Measurements from ENCODE around the gene NODAL.

- RRBS, result no CpG with 5 or more reads among the region's 2 CpGs
Observed at GRCh38 chr10:70227612-70228010, 5.6 kb downstream of the PPA1 start.

- RRBS, result no CpG with 5 or more reads among the region's 46 CpGs
Observed at GRCh38 chr10:70231781-70232962, 1.1 kb downstream of the PPA1 start.

DNA sequence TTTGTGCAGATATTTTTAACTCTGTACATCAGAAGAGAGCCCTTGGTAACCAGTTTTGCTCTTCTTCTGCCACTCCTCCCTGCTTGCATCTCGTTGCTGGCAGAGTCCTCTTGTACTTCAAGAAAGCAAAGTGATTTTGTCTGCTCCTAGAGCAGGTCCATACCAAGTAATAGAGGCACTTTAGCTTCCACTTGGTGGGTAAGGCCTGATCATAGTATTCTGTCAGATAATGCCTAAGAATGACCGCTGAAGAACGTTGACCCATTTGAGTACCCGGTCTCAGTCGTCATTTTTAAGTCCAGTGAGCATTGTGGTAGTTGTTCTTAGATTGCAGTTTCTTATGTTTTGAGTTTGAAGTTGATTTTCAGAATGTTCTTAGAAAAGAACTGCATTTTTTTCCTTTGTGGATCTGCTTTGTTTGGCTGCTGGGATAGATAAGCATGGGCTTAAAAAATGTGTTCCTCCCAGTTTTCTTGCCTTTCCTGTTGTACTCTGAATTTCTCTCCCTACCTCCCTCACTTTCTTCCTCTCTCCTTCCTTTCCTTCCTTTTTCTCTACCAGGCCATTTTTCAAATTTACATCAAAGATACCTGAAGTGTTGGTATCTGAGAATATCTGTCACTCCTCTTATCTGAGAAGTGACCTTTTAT, 18.6 kb downstream of the EIF4EBP2 start:
- RRBS, result no CpG with 5 or more reads among the region's 5 CpGs

GRCh38 chr10:70426066-70426568, 15.4 kb downstream of the NODAL start:
- RRBS, result no CpG with 5 or more reads among the region's 9 CpGs

DNA sequence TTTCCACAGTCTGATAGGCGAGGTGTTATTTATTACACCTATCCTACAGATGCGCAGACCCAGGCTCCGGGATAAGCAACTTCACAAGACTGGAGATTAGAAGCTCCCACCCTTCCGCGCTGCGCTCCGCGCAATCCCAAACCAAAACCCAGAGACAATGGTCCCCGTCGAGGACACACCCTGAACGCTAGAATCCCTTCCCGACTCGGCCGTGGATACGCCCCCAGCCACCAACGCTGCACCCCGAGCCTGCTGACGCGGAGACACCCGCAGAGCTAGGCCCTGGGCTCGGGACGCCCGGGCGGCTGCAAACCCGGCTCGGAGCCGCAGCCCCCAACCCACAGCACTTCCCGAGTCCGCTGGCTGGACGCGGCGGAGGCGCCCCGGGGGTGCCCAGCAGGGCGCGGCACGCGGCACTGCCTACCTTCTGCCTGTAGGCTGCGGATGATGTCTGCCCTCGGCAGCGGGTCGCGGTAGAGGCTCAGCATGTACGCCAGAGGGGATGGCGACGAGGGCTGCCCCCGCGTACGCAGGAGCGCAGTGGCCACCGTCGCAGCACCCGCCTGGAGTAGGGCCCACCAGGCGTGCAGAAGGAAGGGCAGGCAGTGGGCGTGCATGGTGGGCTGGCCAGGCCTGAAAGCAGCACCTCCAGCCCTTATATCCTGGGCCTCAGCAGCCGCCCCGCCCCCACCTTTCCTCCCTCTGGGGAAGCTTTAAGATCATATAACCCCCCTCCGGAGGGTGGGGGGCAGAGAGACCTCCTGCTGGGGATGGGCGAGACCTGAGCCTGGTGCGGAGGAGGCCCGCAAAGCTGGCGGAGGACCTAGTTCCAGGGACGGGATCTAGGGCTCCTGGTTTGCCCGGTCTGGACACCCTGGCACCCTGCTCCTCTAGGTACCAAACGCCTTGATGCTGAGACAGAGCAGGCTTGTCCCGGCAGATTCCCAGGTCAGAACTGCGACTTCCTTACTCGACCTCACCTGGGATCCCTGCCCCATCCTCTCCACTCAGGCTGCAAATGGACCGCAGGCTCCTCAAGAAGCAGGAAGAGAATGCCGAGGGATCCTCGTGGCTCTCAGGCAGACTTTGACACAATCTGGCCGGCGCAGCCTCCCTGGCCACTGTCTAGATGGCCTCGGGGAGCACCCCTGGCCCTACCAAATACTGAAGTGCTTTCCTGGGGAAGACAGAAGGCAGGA, at the start of gene NODAL:
Gene NODAL, minus strand, starts transcription at position 631 of the 1,199 bp plus-strand sequence.
- RRBS, result 9% methylated on average over 13 of the region's 74 CpGs

- RRBS, result no CpG with 5 or more reads among the region's 8 CpGs
Observed at GRCh38 chr10:70445601-70446532, 4.4 kb upstream of the NODAL start.

DNA sequence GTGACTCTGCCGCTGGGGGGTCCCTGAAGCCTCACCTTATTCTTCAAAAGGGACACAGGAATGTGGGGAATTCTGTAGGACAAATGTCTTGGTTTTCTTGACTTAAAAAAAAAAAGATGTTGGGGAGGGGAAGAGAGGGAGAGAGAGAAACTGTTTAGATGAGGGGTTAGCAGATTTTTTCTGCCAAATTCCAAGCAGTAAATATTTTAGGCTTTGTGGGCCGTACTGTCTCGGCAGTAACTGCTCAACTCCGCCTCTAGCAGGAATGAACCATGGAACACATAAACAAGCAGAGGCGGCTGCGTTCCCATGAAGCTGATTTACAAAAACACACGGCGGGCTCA, 10.0 kb upstream of the ADAMTS14 start:
- RRBS, result no CpG with 5 or more reads among the region's 8 CpGs

DNA sequence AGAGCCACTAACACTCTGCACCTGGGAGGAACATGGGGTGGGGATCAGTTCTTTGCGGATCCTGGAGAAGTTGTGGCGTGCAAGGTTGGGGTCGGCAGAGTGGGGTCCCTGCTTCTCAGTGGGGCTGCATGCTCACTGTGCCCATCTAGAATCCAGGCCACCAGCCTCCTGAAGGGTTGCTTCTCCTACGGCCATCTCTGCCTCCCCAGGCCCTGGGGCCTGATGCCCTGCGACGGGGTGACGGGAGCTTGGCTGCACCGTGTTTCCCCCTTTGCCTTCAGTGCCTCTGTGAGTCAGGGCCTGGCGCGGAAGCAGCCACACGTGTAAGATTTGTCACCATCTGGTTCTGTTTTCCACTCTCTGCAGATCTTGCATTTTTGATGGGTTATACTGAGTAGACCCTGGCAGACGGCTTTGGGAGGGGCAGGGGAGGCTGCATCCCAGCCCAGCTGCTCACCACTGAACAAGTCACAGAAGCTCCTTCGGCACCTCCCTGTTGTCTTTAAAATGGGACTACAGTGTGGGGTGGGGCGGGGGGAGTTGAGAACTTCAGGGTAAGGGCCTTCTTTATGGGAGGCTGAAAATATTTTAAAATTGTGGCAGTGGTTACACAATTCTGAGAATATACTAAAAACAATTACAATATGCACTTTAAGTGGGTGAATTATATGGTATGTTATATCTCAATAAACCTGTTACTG, 7.3 kb downstream of the ADAMTS14 start:
- RRBS, result no CpG with 5 or more reads among the region's 14 CpGs

- RRBS, result no CpG with 5 or more reads among the region's 5 CpGs
Observed at GRCh38 chr10:71234001-71234263, 21.6 kb downstream of the UNC5B start.

DNA sequence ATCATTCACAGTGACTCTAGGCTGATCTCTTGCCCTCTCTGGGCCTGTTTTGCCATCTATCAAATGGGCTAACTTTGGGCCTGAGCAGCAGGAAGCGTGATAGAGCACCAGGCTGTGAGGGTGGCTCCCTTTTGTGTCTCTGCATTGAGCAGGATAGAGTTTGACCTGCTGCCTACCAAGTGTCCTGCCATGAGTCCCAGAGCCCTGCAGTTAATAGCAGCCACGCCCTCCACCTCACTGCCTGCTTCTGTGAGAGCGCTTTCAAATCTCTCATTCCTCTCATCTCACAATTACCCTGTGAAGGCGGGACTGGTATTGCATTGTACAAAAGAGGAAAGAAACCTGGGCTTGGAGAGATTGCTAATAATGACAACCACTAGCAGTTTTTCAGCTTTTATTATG, 39.8 kb downstream of the UNC5B start:
- RRBS, result no CpG with 5 or more reads among the region's 4 CpGs

DNA sequence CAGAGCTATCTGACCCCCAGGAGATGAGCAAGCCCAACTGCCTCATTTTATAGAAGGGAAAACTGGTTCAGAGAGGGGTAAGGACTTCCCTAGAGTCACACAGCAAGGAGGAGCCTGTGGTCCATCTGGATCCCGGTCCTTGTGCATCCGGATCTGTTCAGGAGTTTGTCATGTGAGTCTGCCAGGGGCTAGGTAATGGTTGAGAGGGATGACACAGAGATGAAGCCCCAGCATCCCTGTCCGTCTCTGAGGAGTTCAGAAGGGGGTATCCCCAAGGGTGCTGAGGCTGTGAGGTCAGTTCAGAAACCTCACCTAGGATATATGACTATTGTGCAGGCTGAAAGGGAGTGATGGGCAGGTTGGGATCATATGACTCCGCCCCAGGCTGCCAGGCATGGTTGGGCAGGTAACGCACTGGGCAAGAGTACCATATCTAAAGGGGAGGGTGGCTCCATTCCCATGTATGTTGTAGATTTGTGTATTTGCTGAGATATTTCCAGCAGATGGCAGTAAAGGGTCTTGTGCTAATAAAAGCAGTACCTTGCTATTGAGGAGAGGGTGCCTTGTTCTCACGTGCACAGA, 16.0 kb upstream of the SLC29A3 start:
- RRBS, result no CpG with 5 or more reads among the region's 6 CpGs

- RRBS, result no CpG with 5 or more reads among the region's 4 CpGs
Observed at GRCh38 chr10:71378609-71379082, 18.1 kb upstream of the CDH23 start.

GRCh38 chr10:71397070-71397315, 273 bp downstream of the CDH23 start:
- RRBS, result 2% methylated on average over 37 of the region's 42 CpGs

DNA sequence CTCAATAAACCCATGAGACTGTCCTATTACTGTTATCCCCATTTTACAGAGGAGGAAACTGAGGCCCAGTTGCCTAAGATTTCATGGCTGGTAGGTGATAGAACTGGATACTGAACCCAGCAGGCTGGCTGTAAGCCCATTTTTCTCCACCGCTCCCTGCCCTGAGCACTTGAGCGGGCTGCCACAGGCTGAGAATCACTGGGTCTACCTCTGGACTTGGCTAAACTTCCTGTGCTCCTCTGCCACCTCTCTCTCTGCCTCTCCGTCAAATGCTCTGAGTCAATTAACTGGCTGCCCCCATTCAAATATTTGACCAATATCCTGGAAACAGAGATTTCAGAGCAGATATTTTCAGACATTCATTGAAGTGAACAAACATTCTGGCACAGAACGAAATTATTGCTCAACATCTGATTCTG, 129.7 kb downstream of the C10orf105 start:
- RRBS, result no CpG with 5 or more reads among the region's 4 CpGs

- RRBS, result no CpG with 5 or more reads among the region's 13 CpGs
Observed at GRCh38 chr10:71597516-71598527, 121.8 kb downstream of the C10orf105 start.

- RRBS, result 1% methylated on average over 2 of the region's 13 CpGs
Observed at GRCh38 chr10:71713261-71714176, 6.1 kb downstream of the C10orf105 start.

DNA sequence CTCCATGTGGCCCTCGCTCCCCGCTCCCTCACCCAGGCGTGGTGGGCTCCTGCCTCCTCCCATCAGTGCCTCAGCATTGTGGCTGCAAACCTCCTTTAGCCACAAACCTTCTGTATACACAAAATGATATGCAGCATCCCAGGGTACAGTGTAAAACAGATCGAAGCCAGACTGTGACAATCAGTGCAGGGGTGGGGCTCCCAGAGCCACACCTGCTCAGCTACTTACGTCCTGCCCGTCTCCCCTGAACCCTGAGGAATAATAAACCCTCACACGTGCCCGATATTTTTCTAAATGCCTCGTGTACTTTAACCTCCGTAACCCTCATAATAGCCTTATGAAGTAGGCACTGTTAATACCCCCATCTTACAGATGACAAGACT, 7.2 kb upstream of the C10orf105 start:
- RRBS, result no CpG with 5 or more reads among the region's 10 CpGs

DNA sequence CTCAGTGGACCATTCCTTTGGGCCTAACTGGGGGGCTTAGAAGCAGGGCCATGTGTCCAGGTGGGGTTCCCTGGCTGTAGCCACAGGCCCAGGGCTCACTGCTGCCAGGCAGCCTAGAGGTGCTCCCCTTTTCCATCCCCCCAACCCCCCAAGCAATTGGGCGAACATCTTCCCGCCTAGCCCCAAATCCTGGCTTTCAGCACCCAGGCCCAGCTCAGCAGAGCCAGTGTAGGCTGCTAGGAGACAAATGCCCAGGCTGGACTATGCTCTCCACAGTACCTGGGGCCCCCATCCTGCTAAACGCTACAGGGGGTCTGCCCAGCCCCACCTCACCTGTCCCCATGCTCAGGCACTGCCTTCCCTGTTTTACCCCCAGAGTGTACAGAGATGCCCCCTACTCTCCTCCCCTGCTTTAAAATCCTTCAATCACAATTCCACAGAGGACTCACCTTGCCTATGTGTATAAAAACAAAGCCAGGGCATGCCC, 23.6 kb downstream of the VSIR start:
- RRBS, result no CpG with 5 or more reads among the region's 3 CpGs

GRCh38 chr10:71766678-71766920, 6.7 kb downstream of the VSIR start:
- RRBS, result no CpG with 5 or more reads among the region's 2 CpGs

GRCh38 chr10:71811992-71812472, 38.7 kb upstream of the VSIR start:
- RRBS, result no CpG with 5 or more reads among the region's 9 CpGs

All from amniotic epithelial cell (primary cell).